Bronchus fibroblast of lung (primary cell): ENCODE measurements around a stretch of chr10.

GRCh38 chr10:19817340-19818168 lies 1.3 kb downstream of the PLXDC2 start:
- RAMPAGE, long total RNA = no peak

DNA sequence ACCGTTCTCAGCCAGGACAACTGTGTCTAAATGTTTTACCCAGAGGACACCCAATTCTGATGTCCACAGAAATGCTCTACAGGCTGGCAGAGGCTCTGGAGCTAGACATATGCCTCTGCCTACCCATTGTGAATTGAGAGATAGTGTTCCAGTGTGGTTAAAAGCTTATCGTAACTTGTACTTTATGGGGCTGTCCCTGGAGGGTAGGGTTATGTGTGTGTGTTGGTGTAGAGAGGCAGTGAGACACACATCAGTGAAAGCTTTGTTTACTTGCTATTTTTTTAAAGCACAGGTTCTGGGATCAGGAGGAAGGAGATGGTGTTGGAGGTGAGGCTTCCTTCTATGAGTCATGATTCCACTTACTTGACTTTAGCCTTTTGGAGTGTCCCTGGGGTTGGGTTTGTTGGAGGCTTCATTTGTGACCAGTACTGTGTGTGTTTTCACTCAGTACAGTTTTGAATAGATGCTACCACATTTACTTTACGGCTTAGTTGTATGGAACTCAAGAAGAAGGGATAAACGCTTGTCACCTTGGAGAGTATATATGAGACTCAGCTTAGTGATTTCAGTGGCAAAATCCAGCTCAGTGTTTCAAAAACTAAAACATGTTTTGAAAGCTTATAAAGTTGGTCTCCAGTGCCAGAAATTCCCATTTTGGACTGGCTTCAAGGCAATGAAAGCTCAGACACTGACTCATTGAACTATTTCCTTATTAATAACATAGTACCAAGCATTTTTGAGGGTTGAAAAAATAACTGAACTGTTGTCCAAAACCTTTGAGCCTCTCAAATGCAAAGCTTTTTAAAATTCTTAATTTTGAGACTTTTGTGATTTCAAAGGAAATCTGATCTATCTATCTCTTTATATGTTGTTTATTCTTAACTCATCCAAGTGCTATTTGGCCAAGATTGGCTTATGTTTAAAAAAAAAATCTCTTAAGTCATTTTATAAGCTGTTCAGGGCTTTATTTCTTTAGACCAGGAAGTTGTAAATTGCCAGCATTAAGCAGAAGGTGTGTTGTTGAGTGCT lies 106.2 kb downstream of the PLXDC2 start:
- RAMPAGE, long total RNA = no peak

DNA sequence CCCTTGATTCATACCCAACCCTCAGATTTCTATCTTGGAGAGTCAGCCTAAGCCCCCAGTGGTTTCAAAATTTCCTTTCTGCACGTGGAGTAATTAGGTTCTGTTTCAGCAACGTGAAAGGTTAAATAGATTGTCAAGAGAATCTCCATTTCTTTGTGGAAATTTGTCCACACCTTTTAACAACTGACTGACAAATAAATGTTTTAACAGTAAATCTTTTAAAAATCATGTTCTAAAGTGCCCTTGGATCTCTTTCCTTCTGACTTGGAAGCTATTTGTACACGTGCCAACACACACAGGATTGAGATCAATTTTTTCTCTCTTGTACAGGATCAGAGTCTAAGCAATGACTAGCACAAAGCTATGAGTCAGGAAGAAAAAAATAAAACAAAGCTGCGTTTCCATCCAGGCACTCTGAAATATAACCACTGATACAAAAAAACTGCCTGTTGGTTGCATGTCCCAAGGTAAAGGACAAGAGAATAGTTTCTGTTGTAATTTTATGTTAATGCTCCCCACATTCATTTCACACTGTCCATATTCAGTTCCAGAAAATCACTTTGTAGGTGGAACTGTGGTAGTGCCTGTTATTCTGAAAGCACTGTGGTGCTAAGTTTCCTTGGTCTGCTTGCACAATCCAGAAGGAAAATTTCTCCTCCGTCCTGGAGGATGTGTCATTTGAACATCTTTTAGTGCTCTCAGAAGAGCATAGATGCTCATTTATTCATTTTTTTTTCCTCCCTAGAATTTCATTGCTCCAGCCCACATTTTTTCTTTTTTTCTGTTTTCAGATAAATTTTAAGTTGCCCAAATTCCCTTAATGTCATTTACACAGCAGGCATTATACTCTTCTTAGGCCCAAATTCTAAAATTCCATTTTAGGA lies 113.3 kb downstream of the PLXDC2 start:
- RAMPAGE, long total RNA = no peak

GRCh38 chr10:20160994-20161804 lies 345.0 kb downstream of the PLXDC2 start:
- RAMPAGE, long total RNA = no peak

GRCh38 chr10:21334923-21335494 lies 190.5 kb downstream of the SKIDA1 start:
- RAMPAGE, long total RNA = no peak

- RAMPAGE, long total RNA = no peak
Observed at GRCh38 chr10:21336408-21336848, 189.1 kb downstream of the SKIDA1 start.

DNA sequence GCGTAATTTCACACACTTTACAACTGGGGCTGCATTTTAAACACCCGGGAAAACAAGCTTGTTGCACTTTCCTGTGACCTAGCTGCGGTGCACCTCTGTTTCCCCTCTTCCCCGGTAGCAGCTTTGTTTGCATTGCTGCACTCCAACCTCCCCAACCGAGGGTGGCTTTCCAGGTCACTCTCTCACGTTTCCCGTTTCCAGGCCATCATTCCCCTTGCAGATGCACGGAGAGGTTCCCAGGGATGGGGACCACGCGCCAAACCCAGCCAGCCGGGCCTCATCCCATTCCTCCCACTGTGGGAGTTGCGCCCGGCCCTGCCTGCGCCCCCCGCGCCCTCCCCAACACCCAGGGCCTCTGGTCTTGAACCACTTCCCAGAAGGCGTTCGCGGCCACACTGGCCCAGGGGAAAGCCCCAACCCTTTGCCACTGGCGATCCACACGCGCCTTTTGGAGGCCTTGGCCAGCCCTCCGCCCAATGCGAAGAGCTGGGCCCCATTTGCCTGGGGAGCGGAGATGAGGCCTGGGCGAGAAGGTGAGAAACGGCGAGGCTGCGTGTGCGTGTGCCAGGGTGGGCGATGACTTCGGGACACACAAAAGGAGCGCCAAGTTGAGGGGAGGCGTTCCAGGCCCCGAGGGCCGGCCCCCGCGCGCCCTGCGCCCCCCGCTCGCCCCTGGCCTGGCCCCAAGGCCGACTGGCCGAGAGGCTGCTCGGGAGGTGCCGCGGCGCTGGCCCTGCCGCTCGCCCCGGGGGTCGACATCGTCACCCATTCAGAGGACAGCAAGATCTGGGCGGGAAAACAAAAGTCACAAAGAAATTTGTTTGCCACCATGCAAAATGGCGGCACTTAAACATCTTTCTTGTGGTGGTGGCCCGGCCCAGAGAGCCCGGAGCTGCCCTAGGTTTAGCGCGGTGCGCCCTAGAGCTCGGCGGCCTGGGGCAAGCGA lies 15.9 kb downstream of the SKIDA1 start:
- RAMPAGE, long total RNA = no peak

GRCh38 chr10:21518571-21519390 lies 6.7 kb downstream of the SKIDA1 start:
- RAMPAGE, long total RNA = no peak

- RAMPAGE, long total RNA = no peak
Observed at GRCh38 chr10:21527715-21528728, 2.5 kb upstream of the SKIDA1 start.

DNA sequence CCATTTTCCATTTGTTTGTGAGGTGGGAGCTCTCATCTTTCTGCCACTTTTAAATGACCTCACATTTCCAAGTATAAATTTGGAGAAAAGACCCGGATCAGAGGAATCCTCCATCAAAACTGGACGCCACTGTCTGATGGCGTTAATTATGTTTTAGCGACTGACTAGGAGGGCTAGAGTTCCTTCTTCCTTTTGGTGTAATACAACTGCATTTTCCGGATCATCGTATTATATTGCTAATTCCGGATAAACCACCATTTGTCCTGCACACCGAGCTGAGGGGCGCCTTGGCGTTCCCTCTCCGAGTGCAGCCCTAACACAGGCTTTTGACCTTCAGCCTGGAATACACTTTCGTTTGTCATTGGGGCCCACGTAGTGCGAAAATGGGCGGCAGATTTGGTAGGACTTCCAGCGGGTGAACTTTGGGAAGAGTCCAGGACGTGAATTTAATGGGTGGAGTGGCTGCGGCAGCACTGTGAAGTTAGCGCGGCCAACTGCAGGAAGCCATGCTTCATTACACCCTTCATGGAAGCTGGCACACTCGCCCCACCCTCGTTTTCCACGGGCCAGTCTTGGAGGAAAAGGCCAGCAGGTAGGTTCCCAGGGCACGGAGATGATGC lies 672 bp upstream of the MLLT10 start:
- RAMPAGE, long total RNA = no peak

DNA sequence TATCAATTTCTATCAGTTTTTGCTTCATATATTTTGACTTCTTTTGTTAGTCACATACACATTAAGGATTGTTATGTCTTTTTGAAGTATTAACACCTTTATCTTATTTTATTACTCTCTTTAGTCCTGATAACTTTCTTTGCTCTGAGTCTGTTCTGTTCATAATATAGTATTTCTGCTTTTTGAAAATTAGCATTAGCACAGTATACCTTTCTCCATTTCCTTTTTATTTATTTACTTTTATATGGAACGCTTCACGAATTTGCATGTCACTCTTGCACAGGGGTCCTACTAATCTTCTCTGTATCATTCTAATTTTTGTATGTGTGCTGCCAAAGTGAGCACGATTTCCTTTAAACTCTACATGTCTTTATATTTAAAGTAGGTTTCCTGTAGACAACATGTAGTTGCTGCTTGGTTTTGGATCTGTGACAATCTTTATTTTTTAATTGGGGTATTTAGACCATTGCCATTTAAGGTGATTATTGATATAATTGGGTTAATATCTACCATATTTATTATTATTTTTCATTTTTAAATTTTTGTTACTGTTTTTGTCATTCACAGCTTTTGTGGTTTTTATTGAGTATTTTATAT lies 127.5 kb downstream of the MLLT10 start:
- RAMPAGE, long total RNA = no peak

- RAMPAGE, long total RNA = no peak
Observed at GRCh38 chr10:21928144-21928824, 75.2 kb downstream of the DNAJC1 start.

- RAMPAGE, long total RNA = no peak
Observed at GRCh38 chr10:21976626-21977341, 26.7 kb downstream of the DNAJC1 start.

DNA sequence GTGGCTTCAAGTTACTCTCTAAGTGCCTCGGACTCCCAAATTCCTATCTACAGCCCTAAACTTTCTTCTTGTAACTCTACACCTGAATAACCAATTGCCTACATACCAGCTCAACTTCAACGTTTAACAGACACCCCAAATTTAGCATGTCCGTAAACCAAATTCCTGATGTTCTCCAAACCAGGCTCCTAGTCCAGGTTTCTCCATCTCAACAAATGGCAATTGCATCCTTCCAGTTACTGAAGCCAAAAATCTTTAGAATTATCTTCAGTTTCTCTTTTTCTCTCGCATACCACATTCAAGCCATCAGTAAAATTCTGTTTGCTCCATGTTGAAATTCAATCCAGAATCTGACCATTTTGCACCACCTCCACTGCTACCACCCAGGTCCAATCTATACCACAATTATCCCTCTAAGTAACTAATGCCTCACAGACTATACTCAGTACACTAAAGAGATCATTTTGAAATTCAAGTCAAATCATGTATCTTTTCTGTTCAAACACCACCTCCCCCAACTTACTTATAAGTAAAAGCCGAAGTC lies 3.6 kb downstream of the DNAJC1 start:
- RAMPAGE, long total RNA = no peak

DNA sequence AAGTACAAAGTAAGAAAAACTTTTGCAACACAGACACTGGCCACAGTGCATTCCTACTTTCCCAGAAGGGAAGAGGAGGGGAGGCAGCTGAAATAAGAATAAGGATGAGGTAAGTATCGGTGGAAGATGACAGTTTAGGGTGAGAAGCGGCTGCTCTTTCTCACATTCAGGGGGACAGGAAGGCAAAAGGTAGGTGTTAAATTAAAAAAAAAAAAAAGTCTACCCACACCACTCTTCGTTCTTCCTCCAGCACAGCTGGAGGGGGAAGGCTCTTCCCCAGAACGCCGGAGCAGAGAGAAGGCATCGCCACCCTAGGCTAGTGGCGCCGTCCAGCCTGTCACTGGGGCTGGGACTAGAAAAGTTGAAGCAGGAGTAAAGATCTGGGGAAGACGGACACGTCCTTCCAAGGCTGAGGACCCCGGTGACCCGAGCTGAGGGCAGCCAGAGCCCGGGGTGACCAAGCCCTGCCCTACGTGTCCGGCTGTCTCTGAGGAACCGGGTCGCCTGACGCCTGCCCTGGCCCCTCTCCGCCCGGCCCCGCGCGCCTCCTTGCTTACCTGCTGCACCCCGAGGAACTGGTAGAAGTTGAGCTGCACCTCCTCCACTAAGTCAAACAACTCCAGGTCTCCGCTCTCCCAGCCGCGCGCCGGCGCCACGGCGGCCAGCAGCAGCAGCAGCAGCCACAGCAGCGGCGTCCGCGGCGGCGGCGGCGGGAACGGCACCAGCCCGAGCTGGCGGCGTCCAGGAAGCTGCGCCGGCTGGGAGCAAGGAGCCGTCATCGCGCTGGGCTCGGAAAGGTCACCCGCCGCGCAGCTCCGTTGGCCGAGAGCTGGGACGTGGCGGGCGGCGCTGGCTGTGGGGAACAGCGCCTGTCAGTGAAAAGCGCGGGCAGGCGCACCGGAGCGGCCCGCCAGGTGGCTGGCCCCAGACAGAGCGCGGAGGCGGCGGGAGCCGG lies 597 bp downstream of the DNAJC1 start:
- RAMPAGE, long total RNA = no peak

GRCh38 chr10:22316843-22317319 lies 693 bp downstream of the COMMD3 start:
- RAMPAGE, long total RNA = no peak

DNA sequence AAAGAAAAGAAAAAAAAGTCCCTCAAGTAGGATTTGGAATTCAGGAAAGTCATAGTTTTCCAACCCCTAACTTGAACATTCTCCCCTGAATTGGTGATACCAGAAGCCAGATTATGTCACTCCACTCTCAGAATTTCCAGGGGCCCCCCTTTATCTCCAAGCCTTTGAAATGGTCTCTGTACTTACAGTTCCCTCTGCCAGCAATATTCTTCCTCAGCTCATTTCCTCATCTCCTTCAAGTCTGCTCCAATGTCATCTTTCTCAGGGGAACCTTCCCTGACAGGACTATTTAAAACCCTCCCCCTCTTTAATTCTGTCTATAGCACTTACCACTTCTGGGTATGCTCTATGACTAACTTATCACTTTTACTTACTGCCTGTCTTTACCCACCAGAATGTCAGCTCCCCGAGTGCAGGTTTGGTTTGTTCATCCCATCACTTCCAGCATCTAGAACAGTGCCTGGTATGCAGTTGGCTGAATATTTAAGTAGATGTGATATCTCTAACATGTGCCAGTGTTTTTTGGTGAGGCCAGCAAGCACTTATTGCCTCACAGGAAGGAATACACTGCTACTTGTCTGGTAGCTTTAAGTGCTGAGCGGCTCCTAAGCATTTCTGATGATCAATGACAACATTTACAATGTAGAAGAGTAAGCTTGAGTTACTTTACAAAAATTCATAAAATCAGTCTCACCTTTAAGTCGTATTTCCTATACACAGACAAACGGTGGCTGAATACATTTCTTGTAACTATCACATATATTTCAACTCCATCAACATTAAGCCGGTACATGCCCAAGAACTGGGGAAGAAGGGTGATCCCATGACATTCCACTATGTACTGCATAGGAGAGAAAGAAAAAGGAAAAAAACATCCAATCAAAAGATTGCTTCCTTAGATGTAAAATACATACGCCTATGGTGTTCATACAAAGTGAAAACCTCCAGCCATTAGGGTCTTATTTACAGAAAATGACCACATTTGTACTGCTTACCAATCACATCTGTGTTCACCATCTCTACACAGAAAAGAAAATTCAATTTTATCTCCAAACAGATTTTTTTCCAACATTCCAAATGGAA lies 141.4 kb downstream of the PIP4K2A start:
- RAMPAGE, long total RNA = no peak

GRCh38 chr10:22591470-22592038 lies 122.8 kb downstream of the PIP4K2A start:
- RAMPAGE, long total RNA = no peak

- RAMPAGE, long total RNA = no peak
Observed at GRCh38 chr10:22596785-22597589, 117.4 kb downstream of the PIP4K2A start.

DNA sequence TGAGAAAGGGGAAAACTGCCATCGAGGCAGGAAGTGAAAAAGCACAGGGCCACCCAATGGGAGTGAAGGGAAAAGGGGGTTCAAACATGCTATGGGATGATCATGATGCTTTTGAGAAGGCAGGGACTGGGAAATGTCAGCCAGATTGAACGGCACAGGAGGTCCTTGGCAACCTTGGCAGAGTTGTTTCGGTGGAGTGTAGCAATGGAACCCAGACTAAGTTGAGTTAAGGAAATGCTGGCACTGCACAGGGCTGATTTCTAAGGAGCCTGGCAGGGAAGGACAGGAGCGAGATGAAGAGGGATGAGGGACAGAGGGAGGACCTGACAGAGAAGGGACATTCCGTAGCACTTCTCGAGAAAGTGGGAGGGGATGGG lies 101.4 kb downstream of the PIP4K2A start:
- RAMPAGE, long total RNA = no peak